Colic lymph node (tissue), 1 donor: ENCODE results near the genes PTPRR and GLIPR1L1.

DNA sequence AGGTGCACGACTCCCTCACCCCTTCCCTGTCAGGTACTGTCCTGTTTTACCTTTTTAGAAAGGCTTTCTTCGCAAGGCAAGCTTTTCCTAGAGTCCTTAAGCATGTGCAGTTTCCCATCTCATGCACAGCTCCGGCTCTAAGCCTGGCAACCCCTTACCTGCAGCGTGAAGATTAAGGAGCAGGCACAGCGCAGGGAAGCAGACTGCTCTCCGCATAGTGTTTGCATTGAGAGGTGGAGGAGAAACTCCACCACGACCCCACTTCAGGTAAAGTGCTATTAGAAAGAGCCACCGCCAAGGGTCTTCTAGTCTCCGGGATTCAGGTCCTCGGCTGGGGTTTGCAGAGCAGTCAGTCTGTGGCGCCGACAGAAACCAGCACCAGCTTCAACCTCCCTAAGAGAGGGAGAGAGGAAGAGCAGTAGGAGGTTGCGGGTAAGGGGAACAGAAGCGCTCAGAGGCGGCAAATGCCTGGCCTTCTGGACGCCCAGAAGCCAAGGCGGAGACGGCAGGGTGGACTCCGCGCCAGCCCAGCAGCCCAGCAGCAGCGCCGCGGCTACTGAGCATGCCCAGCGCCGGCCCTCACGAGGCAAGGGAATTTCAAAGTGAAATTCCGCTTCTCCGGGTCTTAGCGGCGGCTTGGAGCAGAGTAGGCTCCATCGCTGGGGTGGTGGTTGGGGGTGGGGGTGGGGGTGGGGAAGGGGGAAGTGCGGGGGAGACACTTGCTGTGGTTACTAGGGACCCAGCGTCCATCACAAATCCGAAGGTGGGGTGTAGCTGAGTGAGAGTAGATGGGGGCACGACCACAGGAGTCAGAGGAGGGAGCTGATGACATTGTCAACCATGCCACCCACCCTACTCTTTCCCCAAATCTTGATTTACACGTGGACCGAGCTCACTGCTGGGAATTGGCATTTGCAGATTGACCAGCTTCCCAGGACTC, at the start of gene PTPRR:
TSS of gene PTPRR (minus strand) at position 564 of the 940 bp plus-strand sequence.
- PRO-cap, result no peak

DNA sequence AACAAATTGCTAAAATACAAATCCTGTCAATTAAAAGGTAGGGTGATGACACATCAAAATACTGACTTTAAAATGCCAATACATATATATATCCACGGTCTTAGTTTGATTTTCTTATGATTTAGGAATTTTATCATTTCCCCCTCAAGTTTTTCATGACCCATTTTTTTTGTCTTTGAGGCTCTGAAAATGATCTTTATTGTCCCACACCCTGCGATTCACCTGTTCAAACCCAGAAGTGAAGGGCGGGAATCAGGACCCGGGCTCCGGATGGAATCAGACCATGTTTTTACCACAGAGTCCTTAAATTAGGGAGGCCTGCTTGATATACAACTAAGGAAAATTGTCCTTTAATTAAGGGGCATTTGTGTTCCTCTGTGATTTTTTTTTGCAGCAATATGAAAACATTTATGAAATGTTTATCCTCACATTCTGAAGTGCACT, 794 bp downstream of the TSPAN8 start:
- PRO-cap, result no peak

- PRO-cap, result no peak
Observed at GRCh38 chr12:71159745-71160341, 2.0 kb upstream of the TSPAN8 start.

- PRO-cap, result no peak
Observed at GRCh38 chr12:71164428-71165227, 6.8 kb upstream of the TSPAN8 start.

GRCh38 chr12:71602800-71603565, 60.7 kb downstream of the ZFC3H1 start:
- PRO-cap, result no peak

DNA sequence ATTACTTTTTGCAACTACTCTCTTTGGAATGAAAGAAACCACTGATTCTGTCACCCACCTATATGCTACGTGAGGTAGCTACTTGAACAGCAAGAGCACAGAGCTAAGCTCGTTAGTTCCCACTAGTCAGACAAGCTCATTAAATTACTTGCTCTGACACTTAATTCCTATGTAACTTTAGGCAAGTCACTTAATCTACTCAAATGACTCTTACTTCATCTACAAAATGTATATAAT, 17.0 kb downstream of the ZFC3H1 start:
- PRO-cap, result no peak

DNA sequence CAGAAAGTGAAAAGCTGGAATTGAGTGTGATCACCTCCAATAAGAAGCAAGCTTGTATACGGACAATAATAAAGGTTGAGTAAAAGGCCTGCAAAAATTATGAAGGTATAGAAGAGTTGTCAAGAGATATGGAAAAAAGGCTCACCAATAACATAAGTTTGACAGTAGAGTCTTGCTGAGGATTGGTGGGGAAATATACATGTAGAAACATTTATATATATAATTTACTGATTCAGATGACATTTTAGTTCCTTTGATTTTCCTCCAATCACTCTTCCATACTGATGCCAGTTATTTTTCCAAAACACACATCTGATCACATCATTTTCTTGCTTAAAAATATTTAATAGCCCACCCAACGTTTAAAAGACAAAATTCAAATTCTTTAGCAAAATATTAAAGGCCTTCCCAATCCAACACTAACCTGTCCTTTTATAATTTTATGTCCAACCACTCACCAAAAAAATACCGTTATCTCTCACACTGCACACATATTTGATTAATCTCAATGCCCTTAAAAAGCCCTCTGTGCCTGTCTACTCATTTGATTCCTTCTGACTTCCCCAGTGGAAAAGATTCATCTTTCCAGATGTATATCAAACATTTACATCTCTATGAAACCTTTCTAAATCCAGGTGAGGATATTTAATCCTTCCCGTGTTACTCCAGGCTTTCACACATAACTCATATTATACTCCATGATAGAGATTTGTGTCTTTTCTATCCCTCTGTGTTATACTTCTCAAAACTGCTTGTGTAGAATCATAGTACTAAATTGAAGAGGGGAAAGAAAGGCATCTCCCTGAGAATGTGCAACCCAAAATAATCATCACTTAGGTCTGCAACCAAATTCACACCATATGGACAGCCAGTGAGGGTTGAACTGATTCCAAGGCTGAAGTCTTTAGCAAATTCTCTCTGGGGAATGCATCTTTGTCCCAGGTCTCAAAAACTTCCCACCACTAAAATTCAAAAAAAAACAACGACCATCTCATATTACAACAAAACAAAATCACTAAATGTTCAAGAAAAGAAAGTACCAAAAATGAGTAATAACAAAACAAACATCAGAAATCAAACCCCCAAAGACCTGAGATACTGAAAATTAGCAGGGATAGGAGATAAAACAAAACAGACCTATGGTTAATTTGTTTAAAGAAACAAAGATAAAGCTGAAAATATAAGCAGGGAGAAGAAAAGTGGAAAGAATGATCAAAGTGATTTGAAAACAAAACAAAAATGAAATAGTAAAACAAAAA, 11.2 kb downstream of the ZFC3H1 start:
- PRO-cap, result no peak

DNA sequence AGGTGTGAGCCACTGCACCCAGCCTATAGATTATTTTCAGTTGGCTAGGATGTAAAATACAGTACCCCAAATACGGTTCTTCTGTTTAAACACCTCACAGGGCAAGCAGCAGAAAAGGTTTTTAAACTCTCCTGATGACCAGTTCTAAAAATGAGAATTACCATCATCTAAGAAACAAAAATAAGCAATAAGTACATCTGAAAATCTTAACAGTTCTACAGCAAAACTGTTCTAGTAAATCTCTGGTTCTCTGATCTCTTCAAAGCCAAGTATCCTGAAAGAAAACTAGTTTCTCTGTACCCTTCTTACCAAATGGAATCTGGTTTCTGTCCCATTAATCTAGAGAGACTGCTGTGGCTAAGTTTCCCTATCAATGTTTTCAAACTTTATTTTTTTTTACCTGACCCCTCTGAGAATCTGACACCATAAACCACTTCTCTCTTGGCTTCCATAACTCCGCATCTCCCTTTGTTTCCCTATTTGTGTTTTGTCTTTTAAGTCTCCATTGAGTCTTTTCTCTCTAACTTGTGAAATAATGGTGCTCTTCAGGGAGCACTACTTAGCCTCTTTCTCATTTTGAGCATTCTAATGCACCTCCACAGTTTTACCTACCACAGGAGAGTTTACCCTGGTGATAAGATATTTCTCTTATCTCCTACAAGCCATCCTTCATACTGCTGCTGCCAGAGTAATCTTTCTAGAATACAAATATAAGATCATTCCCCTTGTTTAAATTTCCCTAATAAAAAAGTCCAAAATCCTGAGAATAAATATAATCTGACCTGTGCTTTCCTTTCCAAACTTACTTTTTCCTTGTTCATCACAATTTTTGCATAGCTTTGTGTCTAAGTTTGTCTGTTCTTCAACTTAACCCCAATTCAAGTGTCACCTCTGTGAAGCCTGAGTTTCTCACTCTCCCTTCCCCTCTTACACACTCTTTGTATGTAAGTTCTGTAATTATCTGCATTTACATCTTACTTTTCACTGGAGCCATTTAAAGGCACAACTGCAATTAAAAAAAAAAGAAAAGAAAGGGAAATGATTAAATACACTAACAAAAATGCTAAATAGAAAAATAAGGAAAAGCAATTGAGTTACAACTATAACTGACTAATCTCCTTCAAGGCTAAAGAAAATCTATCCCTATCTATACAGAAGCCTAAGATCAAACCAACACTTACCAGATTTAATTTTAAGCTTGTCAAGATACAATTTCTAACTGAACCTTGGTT, 4.7 kb downstream of the ZFC3H1 start:
- PRO-cap, result no peak

DNA sequence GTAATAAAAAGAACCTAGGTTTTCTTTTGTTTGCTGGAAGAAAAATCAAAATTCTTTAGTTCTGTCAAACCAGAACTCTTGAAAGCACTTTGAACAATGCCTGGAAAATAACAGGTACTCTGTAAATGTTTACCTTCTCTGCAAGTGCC, 892 bp downstream of the THAP2 start:
- PRO-cap, result no peak

GRCh38 chr12:71691465-71692104, 5.7 kb downstream of the TMEM19 start:
- PRO-cap, result no peak

GRCh38 chr12:71760746-71761214, 6.1 kb downstream of the RAB21 start:
- PRO-cap, result no peak

DNA sequence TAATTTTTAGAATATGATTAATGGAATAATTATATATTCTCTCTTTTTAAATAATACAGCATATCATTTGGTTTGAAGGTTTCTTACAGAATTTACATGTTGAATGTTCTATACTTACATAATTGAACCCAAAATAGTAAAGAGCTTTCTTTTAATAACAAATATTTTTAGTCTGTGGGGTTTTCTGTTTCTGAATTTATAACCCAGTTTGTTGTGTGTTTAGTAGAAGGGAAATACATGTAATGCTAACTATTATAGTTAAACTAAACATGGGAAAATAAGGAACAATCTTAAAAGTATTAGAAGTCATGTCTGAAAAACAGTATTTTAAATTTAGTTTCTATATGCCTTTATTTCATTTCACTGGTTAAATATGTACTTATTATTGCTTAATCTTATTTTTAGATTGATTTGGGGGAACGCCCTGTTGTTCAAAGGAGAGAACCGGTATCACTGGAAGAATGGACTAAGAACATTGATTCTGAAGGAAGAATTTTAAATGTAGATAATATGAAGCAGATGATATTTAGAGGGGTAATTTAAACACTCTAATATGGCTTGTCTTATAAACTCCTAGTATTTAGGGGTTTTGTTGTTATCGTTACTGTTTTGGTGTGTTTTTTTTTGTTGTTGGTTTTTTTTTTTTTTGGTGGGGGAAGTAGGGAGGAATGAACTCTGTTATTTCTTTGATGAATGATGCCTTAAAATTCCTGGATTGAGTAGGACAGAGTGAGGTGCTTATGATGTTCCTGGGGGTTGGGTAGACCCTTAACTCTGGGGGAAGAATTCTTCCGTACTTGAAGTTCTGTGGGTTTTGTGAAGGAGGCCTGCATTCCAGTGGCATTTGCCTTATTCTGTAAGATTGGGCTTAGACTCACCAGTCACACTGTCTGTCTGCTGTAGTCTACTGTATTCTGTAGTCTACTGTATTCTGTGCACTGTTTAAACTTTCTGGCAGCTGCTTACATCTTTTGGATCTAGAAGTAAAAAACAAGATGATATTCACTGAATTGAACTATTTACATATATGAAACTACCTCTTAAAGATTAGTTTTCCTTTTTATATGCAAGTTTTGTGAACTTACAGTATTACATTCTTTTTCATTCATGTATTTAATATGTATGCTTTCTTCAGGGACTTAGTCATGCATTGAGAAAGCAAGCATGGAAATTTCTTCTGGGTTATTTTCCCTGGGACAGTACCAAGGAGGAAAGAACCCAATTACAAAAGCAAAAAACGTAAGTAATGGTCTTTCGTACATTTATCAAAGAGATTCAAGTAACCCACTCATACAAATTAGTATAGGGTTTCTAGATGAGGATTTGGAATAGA, 42.6 kb upstream of the TPH2 start:
- PRO-cap, result no peak

DNA sequence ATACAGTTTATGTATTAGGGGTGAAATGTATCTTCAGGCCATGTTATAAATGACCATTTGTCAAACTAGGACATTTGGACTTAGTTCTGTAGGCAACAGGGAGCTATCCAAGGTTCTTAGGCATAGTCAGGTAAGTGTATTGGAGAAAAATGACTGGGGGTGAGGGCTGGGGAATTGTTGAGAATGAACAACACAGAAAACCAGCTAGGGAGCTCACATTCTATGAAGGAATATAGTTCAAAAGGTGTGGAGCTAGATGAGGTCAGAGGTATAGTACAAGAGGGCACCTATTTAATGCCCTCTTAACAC, 42.6 kb downstream of the TPH2 start:
- PRO-cap, result no peak

DNA sequence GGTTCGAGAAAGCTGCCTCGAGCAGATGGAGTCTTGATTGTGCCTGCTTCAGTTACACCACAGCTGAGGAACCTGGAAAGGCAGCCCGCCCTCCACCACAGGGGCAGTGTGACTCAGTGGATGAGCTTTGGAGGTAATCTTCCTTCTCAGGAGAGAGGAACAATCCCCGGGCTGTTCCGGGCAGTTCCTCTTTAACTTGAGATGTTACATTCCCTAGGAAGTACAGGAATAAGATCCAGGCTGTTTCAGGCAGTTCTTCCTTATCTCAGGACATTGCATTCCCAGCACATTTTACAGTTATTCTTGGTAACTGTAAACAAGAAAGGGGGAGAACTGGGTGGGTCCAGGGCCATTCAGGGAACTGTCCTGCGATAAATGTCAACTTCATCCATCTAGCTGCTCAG, 16.7 kb upstream of the TRHDE start:
- PRO-cap, result no peak

DNA sequence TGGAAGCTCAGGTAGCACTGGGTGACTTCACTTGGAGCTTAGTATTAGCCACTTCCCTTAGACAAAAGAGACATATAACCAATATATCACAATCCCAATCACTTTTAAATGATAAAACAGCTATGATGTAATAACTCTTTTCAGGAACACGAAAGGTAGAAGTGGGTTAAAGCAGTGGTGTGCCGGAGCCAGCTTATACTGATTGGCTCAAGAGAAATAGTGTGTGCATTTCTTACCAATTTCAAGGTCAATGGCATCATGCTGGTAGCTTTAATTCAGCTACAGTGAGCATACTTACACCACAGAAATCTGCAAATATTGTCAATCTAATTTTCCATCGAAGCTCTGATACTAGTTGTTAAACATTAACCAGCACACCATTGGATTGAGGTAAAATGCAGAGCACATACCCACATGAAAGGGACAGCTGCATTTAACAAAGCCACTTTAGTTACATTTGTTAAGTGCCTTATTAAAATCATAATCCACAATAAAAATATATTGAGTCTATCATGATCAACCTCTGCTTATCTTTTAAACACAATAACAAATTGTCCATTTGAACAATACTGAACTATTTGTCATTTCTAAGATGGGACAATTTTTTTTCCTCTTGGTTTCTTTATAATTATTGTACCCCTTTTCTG, 225.7 kb downstream of the KCNC2 start:
- PRO-cap, result no peak

DNA sequence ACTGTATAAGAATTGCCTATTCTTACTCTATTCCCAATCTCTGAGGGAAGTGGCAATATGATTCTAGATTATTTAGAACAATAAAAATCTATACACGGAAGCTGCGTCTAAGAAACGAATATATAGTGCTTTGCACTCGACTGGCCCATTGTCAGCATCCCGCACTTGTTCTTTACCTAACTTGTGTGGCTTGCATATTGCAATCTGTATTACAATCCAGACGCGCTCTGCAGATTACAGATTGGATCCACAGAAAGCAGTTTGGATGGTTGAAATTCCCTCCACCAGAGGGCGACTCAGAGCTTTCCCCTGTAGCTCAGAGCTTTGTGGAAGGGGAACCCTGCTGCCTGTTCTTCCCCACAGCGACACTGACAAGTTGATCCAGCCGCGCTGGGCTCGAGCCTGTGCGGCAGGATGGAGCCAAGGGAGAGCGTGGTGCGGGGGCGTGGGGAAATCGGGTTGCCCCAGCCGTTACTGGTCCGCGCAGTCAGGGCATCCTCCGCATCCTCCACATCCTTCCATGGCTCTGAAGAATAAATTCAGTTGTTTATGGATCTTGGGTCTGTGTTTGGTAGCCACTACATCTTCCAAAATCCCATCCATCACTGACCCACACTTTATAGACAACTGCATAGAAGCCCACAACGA, at the start of gene GLIPR1L1:
TSS of gene GLIPR1L1 (plus strand) at position 462 of the 648 bp plus-strand sequence.
- PRO-cap, result no peak

DNA sequence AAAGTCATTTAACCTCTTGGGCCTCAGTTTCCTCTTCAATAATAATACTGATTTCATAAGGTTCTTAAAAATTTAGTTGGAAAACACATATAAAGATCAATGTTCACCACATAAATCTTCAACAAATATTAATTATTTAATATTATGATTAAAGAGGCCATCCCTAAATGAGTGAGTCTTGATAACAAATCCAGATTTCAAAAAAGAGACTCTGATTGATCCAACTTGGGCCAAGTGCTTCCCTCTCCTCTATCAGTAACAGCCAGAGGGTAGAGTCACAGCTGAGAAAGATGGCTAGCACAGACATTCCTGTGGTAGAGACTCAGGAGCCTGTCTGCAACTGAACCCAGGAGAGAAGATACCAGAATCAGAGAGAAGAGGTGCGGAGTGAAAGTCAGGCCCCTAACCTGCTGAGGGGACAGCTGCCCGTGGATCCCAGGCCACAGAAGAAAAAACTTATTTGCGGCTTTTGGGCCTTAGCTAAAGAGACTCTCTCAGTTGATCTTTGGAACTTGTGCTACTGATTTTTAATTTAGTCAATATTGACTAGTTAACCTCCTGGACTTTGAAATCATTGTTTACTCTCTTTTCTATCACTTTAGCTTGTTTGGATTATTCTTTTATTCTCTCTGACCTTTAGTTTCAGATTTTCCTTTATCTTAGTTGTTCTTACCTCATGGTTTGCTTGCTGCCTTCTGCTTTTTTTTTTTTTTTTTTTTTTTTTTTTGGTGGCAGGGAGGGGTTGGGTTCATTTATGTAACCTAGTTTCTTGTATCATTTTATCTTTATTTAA, 154.7 kb upstream of the KRR1 start:
- PRO-cap, result no peak

GRCh38 chr12:75820727-75821211, 263.7 kb downstream of the NAP1L1 start:
- PRO-cap, result no peak

- PRO-cap, result no peak
Observed at GRCh38 chr12:76028489-76028994, 55.9 kb downstream of the NAP1L1 start.

DNA sequence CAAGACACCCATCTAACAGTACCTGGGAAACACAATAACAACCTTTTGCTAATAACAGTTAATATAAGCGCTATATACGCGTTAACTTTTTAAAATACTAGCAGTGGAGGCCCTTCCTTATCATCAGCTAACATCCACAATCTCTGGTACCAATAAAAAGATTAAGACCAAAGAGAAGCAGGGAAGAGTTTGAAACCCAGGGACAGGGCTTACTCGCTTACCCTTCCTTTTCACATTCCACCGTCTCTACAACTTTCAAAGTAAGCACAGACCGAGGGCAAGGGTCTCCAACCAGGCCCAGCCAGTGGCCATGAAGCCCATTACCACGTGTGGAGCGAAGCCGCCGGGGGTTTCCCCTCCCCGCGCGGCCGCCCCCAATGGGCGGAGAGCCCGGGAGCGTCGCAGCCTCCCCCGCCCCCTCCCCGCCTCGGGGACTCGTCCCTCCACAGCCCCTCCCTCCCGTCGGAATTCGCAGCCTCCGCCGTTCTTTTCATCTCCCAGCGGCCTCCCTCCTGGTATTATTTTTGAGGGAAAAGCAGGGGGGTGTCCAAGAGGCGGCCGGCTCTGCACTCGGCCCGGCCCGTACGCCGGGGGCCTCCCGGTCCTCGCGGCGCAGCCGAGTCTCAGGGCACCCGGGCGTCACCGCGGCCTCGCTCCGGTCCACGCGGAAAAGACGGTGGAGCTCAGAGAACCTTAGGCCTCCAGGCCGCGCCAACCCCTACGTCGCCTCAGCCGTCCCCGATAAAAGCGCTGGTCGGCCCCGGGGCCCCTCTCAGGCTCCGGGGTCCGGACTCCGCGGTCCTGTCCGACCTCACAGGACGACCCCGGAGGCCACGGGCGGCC, 652 bp downstream of the NAP1L1 start:
- PRO-cap, result bidirectional peak, plus-strand start at position 455 of the sequence, minus-strand start at position 306 of the sequence